Metastatic Lung Carcinoma in the Adrenal Gland (tissue), 1 donor: ENCODE measurements around a stretch of chr20.

DNA sequence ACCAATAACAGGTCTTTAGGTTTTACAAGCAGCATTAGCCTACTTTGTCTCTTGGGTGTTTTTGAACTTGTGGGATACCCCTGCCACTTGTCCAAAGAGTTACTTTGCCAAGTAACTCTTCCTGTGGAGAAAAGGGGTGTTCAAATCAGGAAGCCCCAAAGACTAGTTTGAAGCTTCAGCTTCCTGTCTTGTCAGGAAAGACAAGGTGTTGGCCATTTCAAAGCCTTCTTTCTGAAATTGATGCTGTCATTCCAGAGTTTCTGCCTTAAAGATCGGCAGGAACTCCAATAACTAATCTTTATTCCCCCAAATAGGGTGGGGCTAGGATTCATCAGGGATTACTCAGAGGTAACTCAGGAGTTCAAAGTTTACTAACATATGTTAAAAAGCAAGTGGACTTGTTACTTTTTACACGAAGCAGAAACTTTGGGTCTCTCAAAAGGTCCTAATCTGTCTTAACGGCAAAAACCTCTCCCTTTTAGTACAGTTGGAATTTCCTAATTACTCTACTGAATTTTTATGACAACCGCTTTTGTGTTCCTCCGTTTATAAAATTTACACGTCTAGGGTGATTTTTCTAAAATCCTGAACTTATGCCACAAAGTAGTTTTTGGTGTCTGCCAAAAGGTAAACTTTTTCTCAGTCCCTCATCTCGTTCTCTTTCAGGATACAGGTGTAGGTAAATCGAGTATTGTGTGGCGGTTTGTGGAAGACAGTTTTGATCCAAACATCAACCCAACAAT, 1.0 kb downstream of the RAB22A start:
- PRO-cap = no peak

DNA sequence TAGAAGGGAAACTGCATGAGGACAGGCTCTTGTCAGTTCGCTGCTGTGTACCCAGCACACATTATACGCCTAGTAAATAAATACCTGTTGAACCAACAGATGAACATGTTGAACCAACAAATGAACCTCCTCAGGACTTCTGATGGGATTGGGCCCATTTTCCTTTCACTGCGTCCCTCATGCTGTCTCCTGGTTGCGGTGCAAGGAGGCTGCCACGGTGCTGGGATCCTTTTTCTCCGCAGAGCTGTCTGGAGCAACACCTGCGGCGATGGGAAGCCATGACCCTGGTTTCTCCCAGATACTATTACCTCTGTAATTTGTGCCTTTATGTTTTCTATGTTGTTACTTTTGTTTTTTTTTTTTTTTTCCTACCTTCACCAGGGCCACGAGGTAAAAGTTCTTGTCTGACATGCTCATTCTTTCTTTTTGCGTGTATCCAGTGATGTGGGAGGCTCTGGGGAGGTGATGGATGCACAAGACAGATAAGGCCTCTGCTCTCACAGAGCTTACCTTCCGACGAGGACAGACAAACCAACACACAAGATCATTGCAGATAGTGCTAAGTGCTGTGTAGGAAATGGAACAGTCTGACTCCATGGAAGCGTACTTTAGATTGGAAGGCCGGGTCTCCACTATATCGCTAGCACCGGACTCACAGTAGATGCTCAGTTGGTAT, 1.1 kb downstream of the VAPB start:
- PRO-cap = no peak

DNA sequence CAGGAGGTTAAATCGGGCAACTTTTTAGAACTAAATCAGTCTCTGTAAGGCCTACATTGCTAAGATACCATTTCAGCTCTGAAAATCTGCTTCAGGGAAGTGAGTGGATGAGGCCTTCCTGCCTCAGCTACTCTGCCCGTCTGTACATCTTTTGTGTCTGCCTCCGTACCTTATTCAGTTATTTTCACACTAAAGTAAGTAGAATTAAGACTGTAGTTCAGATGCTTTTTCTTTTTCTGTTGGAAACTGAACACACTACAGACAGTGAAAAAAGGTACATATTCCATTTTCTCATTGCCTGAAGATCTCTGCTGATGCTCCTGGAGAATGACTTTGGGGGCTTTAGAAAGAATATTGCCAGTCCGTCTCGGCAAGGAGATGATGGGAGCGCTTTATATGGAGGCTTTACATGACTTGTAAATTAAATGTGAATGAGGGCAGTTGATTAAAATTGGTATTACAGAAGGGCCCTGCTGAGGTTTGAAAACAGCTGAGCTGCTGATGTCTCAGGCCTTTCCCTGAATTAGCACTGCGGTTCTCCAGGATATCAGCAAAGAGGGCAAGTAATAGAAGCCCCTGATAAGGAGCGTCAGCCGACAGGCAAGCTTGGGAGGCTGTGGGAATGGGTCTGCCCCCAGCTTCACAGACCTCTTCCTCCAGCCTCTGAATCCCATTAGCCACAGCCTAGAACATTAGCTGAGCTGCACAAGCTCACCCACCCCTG, 59.6 kb downstream of the VAPB start:
- PRO-cap = no peak

DNA sequence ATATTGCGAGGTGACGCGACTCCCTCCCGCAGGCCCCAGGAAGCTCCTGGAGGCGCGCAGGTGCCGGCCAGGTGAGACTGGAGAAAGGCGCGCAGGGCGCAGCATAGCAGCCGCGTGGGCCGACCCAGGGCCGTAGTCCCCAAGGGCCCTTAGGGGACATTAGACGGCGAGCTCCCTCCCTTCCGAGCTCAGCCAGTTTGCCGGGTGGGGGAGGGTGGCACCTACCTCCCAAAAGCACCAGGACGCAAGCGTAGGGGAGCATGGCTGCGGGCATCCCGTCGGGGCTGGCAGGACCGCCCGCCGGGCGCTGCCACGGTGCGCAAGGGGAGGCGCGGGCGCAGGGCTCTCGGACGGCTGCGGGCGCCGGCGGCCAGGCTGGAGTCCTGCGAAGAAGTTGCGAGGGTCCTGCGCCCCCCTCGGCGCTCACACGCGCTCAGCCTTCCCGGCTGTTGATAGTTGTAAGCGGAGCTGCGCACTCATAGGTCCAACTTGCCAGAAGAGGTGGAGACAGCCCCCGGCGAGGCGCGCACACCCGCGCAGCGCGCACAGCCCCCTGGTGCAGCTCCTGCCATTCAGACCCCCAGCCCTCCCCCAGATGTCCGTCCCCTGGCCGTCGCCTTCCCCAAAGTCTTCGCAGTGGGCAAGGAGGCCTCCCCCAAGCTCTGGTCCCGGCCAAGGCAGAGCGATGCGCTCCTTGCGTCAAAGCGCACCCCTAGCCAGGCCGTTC, 602 bp downstream of the APCDD1L start:
- PRO-cap = no peak

- PRO-cap = no peak
Measured at GRCh38 chr20:58596847-58597484, 54.1 kb upstream of the STX16 start.

DNA sequence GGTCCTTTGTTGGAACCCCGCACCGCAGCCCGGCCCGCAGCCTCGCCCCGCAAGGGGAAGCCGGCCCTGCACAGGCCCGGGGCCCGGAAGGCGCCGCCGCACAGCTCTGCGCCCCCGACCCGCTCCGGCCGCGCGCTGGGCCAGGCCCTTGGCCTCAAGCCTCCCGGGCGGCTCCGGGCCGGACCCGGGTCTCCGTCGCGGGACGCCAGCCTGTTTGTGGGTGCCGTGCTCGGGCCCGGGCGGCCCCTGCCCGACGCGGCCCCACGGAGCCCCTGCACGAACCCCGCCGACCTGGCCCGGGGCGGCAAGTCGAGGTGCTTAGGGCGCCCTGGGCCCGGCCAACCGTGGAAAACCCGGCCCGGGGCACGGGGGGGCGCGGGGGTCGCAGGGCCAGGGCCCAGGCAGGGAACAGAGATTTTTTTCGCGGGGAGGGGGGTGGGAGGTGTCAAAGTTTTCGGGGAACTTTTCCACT, 907 bp upstream of the STX16 start:
- PRO-cap = no peak

- PRO-cap = no peak
Measured at GRCh38 chr20:58651451-58651763, 324 bp downstream of the STX16 start.

- PRO-cap = bidirectional peak, plus-strand start at chr20:58889180, minus-strand start at chr20:58888793
Measured at GRCh38 chr20:58888536-58889703, 2.3 kb upstream of the GNAS start.

- PRO-cap = no peak
Measured at GRCh38 chr20:58889737-58890233, 1.4 kb upstream of the GNAS start.

GRCh38 chr20:58890234-58890719, 944 bp upstream of the GNAS start:
- PRO-cap = bidirectional peak, plus-strand start at chr20:58890650, minus-strand start at chr20:58890605

GRCh38 chr20:58891882-58892889, 965 bp downstream of the GNAS start:
- PRO-cap = bidirectional peak, plus-strand start at chr20:58891995, minus-strand start at chr20:58891728; bidirectional peak, plus-strand start at chr20:58892629, minus-strand start at chr20:58892648

DNA sequence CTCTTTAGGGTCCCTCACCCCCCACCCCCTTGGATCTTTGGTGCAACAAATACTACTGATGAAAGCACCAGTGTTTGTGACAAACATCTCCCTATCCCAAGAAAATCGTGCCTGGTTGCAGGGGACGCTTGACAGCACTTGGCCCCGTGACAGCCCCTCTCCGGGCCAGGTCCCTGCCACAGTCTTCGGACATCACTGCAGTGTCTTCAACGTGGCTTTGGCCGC, 4.5 kb downstream of the GNAS start:
- PRO-cap = no peak

- PRO-cap = no peak
Measured at GRCh38 chr20:58898640-58899705, 7.8 kb downstream of the GNAS start.

GRCh38 chr20:58901104-58901835, 10.0 kb downstream of the GNAS start:
- PRO-cap = no peak

- PRO-cap = no peak
Measured at GRCh38 chr20:58992962-58994060, 12.3 kb downstream of the NELFCD start.

DNA sequence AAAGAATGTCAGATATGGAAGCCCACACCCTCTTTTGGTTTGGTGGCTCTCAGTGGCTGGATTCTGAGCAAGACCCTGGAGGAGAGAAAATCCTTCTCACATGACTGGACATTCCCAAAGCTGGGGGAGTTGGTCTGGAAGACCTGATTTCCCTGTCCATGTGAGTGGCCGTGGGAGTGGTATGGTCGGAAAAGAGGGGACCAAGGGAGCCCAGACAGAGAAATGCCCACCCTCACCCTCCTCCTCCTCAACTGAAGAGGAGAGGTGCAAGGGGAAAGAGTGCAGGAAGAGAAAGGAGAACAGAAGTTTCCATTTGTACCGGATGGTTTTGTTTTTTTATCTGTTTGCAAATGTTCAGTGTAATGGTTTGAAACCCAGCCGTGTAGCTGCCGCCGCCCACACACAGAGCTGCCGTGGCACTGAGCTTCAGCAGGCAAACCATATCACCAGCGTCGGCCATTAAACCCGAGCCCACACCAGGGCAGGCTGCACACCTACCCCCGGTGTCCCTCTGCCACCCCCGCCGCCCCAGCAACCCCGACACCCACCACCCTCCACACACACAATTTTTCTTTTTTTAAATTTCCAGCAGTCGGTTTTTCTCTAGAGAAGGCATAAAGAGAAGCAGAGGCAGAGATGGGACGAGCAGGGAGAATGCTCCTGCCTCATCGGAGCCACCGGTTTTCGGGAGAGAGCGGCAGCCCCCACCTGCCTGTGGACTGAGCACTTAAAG, 17.8 kb upstream of the ZNF831 start:
- PRO-cap = no peak

DNA sequence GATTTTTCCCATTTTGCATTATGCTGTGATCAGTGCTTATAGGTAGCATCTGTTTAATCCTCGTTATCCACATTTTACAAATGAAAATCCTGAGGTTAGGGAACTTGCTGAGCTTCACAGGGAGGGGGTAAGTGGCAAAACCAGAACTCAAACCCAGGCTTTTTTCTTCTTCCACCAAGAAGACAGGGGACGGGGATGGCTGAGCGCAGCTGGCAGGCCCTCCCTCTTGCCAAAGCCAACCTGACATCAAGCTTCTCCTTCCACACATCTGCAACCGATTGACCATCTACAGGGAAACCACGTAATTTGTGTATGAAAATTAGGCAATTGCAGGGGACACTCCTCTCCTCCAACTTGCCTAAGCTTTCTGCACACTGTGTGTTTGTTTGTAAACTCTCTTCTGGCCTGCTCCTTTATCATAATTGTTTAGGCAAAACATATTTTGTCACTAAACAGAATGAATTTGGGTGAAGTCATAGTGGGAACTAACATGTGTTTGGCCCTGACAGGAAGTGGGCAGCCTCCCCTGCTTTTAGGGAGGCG, 18.8 kb downstream of the ZNF831 start:
- PRO-cap = no peak

- PRO-cap = no peak
Measured at GRCh38 chr20:59402571-59403111, 102.2 kb downstream of the EDN3 start.

DNA sequence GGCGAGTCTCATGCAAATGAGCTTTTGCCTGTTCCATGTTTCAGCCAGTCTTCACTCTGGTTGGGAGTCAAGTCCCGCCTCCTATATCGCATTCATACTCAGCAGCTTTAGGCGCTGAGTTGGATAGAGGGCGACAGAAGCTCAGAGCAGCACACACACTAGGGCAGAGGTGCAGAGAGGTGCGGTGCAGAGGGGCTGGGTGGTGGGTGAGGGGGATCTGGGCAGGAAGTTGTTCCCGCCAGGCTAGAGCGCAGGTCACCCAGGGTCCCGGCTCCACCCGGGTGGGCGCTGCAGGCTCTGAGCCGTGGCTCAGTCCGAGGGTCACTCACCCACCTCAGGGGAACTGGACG, 89.2 kb upstream of the PHACTR3 start:
- PRO-cap = no peak

DNA sequence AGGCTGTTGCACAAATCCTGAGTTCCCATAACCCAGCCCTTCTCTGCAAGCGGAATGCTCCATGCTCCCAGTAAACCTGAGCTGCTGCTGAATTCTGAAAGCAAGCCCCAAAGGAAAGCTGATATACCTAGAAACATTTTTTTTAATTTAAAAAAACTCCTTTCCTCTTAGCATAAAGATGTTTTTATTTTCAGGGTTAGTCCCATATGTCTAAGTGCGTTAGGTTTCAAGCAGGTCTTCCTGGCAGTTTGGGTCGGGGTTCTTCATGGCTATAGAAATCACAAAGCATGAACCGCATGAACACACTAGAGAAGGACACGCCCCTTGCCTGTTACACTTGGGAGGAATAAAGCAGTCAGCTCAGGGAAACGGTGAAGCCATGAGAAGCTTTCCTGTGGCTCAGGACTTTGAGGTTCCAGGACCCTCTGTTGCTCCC, 96.8 kb downstream of the SYCP2 start:
- PRO-cap = bidirectional peak, plus-strand start at position 363 of the sequence, minus-strand start at position 273 of the sequence